Neutrophil (primary cell): ENCODE data around the genes OTUD6A, IL2RG and NONO.

DNA sequence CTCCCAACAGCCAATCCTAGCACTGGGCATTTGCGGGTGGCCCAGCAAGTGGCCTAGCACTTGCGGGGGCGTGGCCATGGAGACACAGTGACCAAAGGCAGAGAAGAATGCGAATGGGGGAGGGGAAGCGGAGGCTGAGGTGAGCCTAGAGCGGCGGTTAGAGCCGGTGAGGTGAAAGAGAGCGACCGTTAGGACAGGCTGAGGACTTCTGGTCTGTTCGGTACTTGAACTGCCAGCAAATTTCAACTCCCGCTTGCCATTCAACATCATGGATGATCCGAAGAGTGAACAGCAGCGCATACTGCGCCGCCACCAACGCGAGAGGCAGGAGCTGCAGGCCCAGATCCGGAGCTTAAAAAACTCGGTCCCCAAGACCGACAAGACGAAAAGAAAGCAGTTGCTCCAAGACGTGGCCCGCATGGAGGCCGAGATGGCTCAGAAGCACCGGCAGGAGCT is at the start of gene OTUD6A:
OTUD6A (plus strand) TSS at position 201 of the 456 bp plus-strand sequence.
- PRO-cap, result no peak

GRCh38 chrX:70135315-70135602 is 2.0 kb downstream of the IGBP1 start:
- PRO-cap, result no peak

DNA sequence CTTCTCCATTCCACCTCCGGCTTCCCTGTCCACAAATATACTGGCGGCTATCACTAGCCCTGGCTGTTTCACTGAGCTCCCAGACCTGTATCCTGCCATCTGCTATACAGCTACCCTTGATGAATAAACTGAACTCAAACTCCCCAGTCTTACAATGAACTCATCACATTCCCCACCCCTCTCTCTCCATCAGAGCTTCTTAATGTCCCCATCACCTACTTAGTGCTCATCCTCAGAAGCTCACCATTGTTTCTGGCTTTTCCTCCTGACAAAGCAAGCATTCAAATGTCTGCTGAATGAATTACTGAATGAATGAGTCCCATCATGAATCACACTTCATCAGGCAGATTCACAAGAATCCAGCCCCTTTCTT is 5.7 kb upstream of the DGAT2L6 start:
- PRO-cap, result no peak

DNA sequence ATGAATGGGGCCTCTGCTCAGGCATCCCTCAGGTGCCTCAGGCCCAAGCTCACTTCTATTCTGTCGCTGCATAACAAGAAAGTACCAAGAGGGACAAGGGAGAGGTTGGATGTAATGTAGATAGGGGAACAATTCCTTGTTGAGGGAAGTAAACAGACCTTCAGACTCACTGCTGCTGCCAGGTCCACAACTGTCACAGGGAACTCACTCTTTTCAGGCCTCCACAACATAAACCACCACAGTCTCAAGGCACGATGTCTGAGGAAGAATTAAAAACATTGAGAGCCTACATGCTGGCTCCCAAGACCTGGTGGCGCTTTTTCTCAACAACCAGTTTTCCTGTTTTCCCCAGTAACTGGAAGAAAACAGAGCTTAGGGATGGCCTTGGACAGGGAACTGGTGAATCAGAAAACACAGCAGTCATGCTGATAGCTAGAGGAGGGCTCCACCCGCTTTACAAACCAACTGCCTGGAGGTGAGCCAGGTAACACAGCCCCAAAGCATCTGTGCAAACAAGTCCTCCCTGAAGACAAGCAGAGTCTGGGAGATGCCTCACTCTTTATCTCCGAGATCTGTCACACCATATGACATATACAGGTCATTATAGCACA is 14.4 kb upstream of the AWAT1 start:
- PRO-cap, result no peak

GRCh38 chrX:70490615-70491001 is 46.0 kb downstream of the DLG3 start:
- PRO-cap, result unidirectional peak, plus-strand start at chrX:70490745

DNA sequence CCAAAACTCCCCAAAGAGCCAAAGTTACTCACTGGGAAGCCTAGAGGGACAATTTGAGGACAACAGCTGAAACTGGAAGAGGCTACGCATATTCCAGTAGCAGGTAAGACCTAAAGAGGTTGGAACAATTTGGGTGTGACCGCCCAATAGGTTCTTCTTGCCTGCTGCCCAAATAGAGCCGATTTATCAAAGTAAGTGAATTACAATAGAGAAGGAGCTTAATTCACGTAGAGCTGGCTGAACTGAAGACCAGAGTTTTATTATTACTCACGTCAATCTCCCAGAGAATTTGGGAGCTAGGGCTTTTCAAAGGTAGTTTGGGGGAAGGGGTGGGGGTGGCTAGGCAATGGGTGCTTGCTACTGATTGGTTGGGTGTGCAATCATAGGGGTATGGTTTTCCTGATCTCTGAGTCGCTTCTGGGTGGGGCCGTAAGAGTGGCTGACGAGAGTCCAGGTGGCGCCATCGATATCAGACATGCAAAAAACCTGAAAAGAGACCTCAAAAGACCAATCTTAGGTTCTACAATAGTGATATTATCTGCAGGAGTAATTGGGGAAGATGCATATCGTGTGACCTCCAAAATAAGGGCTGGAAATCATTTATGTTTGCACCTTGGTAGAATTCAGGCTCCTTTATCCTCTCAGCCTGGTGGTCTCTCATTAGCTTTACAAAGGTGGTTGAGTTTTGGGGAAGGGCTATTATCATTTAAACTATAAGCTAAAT is 39.0 kb upstream of the SLC7A3 start:
- PRO-cap, result no peak

- PRO-cap, result no peak
Observed at GRCh38 chrX:71059090-71059953, 8.8 kb downstream of the SNX12 start.

DNA sequence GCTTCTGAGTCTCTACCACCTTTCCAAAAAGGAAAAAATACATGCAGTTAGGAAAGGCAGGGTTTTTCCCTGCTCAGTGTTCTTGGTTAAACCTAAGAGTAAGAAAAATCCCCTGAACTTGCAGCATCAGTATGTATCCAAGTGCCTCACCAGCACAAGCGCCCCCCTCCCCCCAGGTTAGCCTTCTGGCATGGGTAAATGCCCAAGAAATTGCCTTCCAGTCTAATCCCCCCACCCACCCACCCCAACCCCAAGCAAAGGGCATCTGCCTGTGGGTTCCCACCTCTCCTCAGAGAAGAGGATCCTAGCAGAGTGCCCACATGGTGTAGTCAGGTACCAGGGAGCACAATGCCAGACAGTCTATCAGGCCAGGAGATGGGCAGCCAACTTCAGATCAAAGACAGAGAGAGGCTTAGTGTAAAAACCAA is 7.6 kb downstream of the SNX12 start:
- PRO-cap, result no peak

- PRO-cap, result no peak
Observed at GRCh38 chrX:71108717-71109439, 2.3 kb upstream of the CXorf65 start.

- PRO-cap, result bidirectional peak, plus-strand start at chrX:71111688, minus-strand start at chrX:71111571
Observed at GRCh38 chrX:71111410-71112686, at the start of gene IL2RG. TSS of gene IL2RG (minus strand) at chrX:71111577.

- PRO-cap, result no peak
Observed at GRCh38 chrX:71144005-71144564, 556 bp upstream of the NLGN3 start.

DNA sequence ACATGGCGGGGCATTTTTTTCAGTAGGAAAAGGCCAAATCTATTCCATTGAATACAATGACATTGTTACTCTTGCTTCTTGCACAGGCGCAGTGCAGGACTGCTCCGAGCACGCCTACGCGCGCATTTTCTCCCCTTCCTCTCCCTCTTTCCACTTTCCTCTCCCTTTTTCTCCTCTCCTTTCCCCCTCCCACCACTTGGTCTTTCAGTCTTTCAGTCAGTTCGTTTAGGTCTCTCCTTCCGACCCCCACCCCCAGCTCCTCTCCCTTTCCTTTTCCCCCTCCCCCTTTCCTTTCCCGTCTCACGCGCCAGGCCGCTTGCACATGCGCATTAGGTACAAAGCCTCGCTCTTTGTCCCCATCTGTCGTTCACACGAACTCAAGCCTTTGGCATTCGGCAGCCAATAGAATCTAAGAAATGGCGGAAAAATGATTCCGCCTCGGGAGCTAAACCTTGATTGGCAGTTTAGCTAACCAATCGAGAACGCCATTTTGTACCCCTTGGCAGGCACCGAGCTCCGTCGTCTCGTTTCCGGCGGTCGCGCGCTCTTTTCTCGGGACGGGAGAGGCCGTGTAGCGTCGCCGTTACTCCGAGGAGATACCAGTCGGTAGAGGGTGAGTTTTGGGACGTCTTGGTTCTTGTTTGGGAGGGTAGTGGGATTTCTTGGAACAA is at the start of gene NONO:
NONO (plus strand) TSS at position 527 of the 671 bp plus-strand sequence.
- PRO-cap, result bidirectional peak, plus-strand start at position 527 of the sequence, minus-strand start at position 262 of the sequence

DNA sequence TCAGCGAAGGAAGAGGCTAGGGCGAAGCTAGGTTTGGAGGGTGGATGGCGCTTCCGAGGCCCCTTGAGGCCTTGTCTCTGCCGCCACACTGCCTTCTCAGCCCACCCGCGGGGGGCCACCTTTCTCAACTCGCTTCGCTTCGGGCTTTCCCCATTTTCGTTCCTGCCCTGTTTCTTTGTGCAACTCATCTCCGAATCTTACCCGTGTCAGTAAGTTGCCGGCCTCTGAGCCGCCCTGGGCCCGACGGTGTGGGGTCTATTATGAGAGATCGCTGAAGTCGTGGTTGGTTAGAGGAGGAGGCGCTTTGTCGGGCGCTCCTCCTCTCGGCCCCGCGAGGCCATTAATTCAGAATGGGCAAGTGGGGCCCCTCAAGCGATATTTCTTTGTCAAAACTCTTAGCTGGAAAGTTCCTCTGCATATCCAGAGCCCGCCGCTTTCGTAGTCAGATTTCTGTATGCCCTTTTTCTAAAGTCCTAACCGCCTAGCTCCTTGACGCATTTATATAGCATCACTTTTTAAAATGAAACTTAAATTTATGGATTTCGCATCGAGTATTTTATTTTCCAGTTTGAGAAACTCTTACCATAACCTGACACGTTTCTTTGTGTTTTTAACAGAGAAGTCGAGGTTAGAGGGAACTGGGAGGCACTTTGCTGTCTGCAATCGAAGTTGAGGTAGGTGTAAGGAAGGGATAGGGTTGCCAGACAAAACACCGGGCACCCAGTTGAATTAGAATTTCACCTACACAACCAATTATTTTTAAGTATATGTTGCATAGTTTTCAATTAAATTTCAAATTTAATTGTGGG is 549 bp downstream of the NONO start:
- PRO-cap, result no peak

- PRO-cap, result no peak
Observed at GRCh38 chrX:71376812-71377371, 10.7 kb downstream of the TAF1 start.

GRCh38 chrX:71459232-71459859 is 73.6 kb upstream of the OGT start:
- PRO-cap, result no peak

DNA sequence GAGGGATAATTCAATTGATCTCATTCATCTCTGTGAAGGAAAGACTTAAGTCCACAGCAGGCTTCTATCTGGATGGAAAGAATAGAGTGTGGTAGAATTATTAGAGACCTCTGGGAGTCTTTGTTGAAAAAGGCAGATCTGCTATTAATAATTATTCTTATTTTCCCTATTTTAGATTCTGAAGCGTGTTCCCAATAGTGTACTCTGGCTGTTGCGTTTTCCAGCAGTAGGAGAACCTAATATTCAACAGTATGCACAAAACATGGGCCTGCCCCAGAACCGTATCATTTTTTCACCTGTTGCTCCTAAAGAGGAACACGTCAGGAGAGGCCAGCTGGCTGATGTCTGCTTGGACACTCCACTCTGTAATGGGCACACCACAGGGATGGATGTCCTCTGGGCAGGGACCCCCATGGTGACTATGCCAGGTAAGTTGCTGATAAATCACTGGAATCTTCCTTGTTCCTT is 10.9 kb upstream of the GCNA start:
- PRO-cap, result no peak

DNA sequence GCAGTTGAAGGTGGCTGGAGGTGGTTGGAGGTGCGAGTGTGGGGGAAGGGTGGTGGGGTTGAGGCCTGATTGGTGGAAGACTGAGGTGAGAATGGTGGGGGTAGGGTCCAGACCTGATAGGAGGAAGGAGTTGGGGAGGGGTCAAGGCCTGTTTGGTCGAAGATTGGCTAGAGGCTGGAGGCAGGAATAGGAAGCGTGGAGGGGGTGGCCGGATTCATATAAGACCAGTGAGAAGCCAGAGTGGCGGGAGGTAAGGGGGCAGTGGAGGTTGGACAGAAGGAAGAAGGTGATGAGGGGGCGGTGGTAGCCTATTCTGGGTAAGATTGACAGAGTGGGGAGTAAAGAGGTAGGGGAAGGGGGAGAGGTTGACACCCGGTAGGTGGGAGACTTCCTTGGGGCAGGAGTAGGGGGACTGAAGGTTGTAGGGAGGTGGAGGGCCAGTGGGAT is 1.5 kb downstream of the GCNA start:
- PRO-cap, result no peak

DNA sequence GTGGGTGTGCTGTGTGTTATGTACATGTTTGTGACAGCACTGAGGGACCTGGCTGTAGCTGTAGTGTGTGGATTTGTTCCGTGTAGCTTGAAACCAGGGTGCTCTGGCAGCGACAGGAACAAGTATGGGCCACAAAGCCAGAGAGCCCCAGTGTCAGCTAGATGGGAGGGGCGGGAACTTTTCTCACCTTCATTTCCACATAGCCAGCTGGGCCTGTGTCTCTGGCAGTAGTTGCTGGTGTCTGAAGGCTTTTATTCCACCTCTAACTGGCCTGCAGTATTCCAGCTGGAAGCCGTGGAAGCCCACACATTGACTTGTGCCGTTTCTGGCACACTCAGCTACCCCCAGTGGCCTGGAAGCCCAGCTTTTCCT is 82.2 kb downstream of the NHSL2 start:
- PRO-cap, result no peak

- PRO-cap, result no peak
Observed at GRCh38 chrX:71996739-71997188, 86.1 kb downstream of the NHSL2 start.

GRCh38 chrX:72101277-72102332 is 80.0 kb upstream of the PIN4 start:
- PRO-cap, result no peak